Diencephalon (tissue), 2 donors: ENCODE measurements around the genes CANT1 and CBX2.

- RAMPAGE, long total RNA, result no peak
Observed at GRCh38 chr17:78675501-78675885, 98.3 kb upstream of the DNAH17 start.

- RAMPAGE, long total RNA, result no peak
Observed at GRCh38 chr17:78686267-78686621, 95.8 kb downstream of the CYTH1 start.

DNA sequence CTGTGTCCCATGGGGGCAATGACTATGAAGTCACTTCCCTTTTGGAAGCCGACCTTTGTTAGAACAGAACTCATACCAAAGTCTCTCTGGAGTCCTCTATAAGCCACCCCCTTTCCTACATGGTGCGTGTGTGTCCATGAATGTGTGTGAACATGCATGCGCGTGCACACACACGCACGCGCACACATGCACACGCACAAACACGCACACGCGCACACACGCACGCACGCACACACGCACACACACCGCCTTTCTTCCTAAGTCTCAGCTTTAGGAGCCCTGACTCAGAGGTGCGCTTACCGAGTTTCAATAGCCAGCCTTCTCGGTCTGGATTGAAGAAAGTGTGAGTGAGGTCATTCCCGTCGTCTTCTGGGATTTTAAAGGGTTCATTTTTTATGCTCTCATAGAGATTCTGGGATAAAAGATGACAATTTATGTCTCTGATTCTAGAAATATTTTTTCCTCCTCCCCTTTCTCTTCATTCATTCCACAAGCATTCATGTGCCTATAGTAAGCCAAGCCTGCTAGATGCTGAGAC, 84.0 kb downstream of the CYTH1 start:
- RAMPAGE, long total RNA, result no peak

DNA sequence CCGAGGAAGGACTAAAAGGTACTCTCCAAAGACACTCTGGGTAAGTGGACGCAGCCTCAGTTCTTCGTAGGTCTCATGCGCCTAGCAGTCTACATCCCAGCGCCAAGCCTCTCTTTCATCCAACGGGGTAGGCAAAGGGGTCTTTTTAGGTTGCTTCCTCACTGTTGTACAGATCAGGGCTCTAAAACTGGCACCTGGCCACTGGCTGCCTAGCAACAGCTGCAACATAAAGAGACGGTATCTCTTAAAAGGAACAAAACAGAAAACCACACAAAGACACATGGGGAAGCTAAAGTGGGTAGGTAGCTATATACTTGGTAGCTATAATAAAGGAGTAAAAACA, 22.9 kb downstream of the CYTH1 start:
- RAMPAGE, long total RNA, result no peak

GRCh38 chr17:78825394-78825777, 15.2 kb downstream of the USP36 start:
- RAMPAGE, long total RNA, result no peak

DNA sequence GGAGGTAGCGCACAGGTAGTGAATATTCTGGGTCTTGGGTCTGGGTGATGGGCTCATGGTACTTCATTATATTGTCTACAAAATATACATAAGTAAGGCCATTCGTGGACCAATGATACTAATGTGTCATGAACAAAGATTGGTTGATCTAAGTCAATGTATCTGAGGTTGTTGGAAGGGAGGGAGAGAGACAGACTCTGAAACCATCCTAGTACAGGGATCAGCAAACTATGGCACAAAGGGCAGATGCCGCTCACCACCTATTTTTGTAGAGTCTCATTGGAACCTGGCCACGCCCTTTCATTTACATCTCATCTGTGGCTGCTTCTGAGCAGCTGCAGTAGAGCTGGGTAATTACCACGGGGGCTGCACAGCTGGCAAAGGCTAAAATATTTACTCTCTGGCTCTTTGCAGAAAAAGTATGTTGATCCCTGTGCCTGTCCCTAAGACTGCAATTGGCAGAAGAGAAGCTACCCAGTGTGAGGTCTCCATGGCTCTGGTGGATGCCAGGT, 14.2 kb downstream of the CEP295NL start:
- RAMPAGE, long total RNA, result no peak

DNA sequence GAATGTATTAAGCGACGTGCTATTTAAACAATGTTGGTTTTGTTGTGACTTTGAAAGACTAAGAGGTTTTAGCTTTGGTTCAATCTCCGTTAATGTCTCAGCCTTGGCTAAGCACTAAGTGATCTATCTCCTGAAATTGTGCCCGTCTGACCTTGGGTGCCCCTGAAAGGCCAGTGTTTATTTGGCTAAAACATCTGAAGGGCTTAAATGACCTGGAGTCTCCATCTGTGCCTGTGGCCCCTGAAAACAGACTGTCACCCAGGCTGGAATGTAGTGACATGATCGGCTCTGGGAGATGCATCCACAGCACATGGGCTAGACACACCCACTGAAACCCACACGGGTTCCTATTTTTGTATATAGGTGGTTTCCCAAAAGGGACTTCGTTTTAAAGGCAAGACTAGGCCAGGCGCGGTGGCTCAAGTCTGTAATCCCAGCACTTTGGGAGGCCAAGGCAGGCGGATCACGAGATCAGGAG, 13.5 kb downstream of the CEP295NL start:
- RAMPAGE, long total RNA, result no peak

GRCh38 chr17:78947283-78948049, 22.3 kb upstream of the TIMP2 start:
- RAMPAGE, long total RNA, result no peak

GRCh38 chr17:78962141-78962990, 17.4 kb downstream of the LGALS3BP start:
- RAMPAGE, long total RNA, result no peak

DNA sequence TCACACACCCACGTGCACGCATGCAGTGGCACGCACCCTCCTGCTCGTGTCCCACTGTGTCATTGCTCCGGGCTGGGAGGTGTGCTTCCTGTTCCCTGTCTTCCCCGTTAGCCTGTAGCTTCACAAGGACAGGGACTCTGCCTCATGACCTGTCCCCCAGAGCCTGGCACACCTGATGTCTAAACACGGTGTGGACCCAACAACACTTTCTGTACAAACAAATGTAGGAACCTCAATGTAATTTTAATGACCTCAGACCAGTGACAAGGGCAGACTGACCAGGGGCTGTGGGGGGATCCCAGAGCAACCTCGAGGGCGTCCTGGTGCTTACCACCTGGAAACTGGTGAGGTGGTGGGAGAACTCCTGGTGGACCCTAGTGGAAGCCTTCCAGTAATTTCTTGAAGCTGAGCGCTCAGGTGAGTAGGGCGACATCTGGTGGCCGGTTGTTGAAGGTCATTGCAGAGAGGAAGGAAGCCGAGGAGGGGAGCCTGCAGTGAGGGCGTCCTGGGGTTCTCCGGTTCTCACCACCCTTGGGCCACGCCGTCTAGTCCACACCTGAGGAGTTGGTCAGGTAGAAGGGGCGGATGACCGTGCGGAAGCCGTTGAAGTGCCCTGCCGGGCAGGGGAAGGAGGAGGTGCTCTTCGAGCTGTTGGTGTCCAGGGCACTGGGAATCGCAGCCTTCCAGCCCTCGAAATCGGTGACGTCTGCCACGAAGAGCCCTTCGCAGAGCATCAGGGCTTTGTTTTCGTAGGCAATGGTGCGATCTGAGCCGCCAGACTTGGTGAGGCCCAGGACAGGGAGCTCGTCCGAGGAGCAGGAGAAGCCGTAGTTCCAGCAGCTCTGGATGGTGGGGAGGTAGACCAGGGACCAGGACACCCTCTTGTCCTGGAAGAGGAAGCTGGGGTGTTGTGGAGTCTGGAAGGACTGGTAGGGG, 8.4 kb downstream of the LGALS3BP start:
- RAMPAGE, long total RNA, result no peak

DNA sequence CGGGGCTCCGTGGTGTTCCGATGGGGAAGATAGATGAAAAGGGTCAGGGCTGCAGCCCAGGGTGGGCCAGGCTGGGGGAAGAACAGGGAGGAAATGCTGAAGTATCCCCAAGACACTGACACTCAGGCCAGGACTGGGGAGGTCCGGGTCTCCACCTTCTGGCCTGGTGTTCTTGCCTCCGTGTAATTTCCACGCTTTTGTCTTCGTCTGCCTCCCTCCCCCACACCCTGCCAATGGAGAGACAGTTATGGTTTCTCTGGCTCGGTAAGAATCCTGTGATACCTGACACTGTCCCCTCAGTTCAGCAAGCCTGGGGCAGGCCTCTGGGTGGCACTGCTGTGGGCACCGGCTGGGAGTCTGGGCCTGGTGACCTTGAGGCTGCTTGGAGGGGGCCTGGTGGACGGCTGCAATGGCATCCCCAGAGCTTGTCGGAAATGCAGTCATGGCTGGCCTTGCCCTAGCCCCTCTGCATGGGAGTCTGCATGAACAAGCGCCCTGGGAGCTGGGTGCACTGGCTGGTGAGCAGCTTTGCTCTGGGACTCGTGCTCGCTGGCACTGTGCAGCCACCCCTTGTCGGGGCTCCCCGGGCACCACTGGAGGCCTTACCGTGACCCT, 1.8 kb downstream of the LGALS3BP start:
- RAMPAGE, long total RNA, result no peak

GRCh38 chr17:78993170-78994089, 13.7 kb upstream of the LGALS3BP start:
- RAMPAGE, long total RNA, result no peak

DNA sequence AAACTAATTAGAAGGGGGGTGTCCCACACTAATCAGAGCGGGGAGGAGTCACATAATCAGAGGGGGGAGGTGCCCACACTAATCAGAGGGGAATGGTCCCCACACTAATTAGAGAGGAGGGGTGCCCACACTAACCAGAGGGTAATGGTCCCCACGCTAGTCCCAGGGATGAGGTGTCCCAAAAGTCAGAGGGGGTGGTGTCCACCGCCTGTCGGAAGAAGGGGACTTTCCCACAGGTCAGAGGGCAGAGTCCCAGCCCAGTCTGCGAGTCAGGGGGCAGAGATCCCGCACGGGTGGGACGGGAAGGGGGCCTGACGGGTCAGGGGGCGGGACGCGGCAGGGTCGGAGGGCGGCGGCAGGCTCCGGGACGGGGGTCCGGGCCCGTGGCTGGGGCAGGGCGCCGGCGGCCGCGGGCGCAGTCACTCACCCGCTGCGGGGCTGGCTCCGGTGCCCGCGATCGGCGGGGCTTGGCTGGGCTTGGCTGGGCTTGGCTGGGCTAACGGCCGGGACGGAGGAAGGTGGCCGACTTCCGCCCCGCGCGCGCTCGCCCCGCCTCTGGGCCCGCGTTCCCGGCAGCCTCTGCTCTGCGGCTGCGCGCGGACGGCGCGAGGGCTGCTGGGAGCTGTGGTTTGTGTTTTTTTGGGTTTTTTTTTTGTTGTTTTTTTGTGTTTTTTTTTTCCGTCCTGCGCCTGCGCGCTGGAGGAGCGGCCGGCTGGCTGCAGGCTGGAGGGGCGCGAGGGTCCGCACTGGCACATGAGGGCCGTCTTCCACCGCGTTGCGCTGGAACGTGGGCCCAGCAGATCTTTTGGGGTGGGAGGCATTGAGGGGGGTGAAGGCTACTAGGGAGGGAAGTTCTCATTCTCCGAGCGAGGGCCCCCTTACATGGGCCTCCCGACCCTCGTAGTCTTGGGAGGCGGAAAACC, at the start of gene CANT1:
Gene CANT1 (minus strand): TSS at position 528 of the 923 bp plus-strand sequence.
- RAMPAGE, long total RNA, result no peak

DNA sequence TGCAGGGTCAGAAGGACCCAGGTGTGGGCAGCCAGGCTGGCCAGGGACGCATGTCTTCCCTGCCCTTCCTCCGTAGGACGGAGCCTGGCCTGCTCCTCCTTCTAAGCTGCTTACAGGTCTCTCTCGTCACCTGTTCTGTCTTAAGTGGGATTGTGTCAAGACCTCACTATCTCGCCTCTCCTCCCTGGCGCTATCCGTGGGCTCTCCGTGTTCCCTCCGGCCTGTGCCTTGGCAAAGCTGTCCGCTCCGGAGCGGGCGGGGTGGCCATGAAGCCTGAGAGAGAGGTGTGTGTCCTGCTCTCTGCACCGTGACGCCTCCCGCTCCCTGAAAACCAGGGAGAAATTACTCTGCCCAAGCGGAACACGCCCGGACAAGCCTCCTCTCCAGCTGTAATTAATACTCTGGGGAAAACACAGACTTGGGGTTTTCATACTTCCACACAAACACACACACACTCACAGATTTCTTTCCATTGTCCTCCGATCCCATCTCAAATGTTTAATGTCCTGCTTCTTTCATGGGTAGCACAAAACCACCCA, 153.5 kb downstream of the ENGASE start:
- RAMPAGE, long total RNA, result no peak

DNA sequence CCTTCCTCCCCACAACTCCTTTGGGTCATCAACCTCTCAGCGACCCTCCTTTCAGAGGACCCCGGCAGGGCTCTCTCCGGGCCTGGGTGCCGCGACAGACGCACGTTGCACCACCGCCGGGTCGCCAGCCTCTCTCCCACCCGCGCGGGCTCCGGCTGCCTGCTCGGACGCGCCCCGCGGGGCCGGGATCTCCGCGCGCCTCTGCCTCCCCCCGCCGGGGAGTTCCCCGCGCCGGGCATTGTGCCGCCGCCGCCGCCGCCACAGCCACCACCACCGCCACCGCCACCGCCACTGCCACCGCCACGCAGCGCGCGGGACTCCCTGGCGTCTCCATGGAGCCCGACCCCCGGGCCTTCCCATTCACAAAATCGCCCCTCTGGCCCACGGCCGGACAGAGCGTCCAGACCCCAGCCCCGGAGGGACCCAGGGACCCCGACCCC, 638 bp downstream of the RBFOX3 start:
- RAMPAGE, long total RNA, result no peak

DNA sequence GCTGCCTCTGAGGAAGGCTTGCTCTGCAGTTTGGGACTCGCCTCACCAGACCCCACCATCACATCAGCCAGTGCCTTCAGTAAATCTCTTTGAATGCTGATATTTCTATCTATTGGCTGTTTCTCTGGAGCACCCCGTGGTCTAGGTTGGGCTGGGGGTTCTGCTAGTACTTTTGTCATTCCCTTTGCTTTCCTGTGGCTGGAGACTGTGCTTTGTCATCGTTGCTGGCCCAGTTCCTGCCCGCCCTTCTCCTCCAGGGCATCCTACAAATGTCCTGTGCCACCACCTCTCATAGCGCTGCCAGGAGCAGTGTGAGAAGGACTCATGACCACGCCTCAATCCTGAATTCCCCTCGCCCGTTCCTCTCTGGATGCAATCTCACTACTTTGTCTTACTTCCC, 8.0 kb upstream of the CBX2 start:
- RAMPAGE, long total RNA, result no peak

DNA sequence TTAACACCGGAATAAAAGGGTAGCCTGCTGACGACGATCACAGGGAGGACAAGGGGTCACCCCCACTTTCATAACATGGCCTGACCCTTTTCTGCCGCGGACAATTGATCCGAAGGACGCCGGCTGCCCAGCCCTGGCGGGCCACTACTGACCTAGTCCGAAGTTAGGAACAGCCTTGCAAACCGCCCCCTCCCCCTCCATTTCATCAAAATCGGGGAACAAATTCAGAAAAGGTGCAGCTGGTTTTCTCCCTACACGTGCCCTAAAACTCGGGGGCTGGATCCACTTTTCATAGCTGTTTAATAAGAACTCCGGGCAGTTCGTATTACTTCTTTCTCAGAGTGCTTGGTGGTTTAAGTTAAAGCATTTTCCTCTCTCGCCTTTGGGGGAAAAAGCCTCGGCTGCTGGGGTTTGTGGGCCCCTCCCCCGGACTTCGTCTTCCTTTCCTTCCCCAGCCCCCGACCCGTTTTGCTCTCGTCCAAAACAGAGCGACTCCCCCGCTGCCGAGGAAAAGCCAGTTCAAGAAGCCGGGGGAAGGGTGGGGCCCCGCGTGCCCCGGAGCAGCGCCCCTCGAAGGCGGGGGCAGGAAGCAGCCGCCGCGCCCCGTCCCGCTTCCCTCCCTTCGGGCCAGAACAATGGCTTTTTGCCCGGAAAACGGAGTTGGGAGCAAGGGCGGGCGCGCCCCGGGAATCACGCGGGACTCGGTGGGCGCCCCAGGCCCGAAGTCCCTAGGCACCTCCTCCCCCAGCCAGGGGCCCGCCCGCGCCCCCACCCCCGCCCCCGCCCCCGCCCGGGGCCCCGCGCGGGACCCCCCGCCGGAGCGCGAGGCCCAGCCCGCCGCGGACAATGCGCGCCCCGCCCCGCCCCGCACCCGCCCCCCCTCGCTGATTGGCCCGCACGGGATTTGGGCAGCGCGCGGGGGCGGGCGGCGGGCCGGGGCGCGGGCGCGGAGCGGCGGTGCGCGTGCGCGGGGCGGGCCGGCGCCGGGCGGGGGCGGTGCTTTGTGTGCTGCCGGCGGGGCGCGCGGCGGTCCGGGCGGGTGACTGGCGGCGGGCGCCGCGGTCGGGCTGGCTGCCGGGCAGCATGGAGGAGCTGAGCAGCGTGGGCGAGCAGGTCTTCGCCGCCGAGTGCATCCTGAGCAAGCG, at the start of gene CBX2:
Gene CBX2 (plus strand): TSS at position 996 of the 1,145 bp plus-strand sequence.
- RAMPAGE, long total RNA, result no peak

- RAMPAGE, long total RNA, result no peak
Observed at GRCh38 chr17:79793034-79794182, 3.5 kb downstream of the CBX8 start.

DNA sequence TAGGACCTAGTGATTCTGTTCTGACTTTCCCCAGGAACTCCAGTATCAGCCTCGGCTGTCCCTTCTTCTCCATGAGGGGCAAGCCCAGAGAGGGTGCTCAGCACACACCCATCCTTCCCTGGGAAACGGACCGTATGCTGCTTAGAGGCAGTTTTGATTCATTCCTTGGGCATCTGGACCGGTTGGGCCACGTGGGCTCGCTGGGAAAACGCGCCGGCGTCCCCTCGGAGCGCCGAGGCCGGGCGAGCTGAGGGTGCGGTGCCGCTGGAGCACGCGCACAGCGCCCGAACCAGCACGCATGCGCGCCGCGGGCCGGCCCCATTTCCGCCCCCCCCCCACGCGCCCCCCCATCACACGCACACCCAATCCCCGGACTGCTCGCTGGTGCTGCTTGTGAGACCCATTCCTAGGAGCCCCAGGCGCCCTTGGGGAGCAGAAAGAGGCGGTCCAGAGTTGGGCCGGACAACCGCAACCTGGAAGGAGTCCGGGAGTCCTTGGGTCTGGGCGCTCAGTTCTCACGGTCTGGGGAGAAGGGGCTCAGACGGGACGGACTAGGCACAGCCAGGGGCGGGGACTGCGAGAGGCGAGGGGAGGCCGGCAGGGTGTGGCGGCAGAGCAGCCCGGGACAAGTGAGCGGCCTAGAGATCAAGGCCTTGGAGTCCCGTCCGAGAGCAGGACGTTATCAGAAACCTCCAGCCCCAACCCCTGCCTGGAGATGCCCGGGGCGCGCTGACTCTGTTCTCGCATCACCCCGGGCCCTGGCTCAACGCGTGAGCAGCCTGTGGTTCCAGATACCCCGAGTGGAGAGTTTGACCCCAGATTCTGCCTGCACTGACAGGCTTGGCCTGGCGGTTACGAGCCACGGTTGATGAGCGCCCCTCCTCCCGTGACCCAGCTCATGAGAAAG, 6.0 kb upstream of the CBX8 start:
- RAMPAGE, long total RNA, result no peak

DNA sequence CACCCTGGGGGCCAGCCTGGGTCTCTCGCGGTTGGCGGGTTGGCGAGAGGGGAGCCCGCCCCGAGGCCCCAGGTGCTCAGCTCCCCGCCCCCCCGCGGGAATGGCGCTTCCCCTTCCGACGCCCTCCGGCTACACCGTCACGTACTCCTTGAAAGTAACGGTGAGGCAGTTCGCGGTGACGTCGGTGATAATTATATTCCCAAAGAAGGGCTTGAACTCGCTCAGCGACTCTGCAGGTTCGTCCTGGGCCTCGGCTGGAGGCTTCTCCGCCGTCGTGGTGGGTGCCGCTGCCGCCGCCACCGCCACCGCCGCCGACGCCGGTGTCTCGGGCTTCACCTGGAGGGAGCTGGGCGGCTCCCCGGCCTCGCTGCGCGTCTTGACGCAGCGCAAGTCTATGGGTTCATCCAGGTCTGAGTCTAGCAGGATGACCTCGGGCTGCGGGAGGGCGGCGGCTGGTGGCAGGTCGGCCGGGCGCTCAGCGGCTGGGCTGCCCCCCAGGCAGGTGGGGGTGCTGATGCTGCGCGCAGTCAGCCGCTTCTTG, 5.3 kb downstream of the CBX4 start:
- RAMPAGE, long total RNA, result no peak